NCI-H460 (cell line): ENCODE results near the genes MYD88, OXSR1, XYLB and TTC21A.

DNA sequence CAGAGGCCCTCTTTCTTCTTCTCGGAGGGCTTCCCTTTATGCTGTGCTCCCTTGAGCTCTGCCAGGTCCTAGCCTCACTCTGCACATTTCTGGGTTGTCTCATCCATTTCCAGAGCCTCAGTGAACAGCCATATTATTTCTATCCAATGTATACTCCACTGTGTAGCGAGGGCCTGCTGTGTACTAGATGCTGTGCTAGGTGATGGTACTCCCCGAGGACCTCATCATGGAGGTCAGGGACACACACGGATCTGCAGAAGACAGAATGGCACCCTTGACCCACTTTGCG, 18.3 kb downstream of the ACAA1 start:
RAMPAGE:
- cytosol, long total RNA = no peak
- long total RNA = no peak
- nucleus, long total RNA = no peak

GRCh38 chr3:38138532-38139609, at the start of gene MYD88:
Gene MYD88 (plus strand): TSS chr3:38138661.
RAMPAGE:
- cytosol, long total RNA = start-site peak on the plus strand at chr3:38138654-38138682, 24 and 42 reads in 2 replicates
- long total RNA = no peak
- nucleus, long total RNA = start-site peak on the plus strand at chr3:38138609-38138671, 37 and 14 reads in 2 replicates

GRCh38 chr3:38140470-38141006, 2.1 kb downstream of the MYD88 start:
RAMPAGE:
- cytosol, long total RNA = no peak
- long total RNA = no peak
- nucleus, long total RNA = no peak

RAMPAGE:
- cytosol, long total RNA = no peak
- long total RNA = no peak
- nucleus, long total RNA = no peak
Measured at GRCh38 chr3:38141007-38142431, 3.1 kb downstream of the MYD88 start.

DNA sequence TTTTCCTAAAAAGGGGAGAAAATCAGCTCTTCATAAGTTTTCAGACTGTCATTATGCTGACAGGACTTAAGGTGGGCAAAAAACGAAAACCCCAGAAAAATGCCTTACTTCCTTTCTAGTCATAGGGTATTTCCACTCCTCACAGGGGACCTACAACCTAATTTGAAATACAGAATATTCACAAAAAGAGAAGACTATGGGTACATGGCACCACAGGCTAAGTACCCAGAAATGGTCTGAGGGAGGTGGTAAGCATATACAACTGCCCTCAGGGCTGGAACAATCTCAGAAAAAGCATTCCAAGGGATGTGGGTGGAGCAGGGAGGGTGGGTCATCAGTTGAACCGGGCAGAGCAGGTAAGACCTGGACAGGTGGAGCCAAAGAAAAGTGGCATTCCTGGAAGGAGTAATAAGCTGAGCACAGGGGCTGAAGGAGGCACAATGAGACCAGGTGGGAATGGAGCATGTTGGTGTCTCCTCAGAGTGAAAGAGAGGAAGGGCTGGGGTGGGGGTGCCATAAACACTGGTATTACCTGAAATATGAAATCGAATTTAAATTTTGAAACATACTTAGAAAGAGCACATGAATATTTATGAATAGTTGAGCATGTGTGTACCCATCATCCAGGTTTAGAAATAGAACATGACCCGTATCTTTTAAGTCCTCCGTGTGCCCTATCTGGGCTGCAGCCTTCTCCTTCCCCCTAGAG, 10.5 kb upstream of the OXSR1 start:
RAMPAGE:
- cytosol, long total RNA = no peak
- long total RNA = no peak
- nucleus, long total RNA = no peak

DNA sequence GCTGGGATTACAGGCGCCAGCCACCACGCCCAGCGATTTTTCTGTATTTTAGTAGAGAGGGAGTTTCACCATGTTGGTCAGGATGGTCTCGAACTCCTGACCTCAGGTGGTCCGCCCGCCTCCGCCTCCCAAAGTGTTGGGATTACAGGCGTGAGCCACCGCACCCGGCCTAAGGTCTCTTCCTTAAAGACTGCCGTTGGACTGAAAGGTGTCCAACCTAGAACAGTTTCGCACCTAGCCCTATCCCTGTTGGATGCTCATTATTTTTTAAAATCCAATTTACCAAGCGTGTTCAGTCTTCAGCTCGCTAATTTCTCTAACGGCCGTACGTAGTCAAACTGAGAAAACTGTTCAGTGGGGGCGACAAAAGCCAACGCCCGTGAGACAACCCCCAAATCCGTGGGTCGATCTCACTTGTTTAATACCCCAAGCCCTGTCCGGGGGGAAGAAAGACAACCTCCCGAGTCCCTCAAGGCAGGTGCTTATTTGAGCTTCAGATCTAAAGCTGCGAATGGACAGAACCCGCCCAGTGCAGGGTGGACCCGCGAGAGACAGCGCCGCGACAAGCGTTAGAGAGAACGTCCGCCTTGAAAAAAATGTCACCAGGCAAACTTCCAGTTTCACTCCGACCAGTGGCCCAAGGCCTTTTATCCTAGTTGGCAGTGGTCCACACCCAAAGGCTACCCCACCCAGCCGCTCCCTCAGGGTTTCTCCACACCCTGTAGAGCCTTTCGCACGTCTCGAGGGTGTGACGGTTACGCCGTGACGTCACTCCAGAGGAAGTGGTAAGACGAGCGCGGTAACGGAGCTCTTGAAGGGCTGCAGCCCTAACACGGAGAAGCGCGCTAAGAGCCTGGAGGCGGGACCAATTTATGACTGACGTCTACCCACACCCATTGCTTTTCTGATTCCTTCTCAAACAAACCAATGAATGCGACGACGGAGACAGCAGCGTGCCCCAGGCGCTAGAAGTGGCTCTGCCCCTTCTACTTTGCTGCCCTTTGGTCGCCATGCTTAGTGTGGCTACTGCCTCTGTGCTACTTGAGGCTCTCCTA, 734 bp upstream of the OXSR1 start:
RAMPAGE:
- cytosol, long total RNA = no peak
- long total RNA = no peak
- nucleus, long total RNA = no peak

DNA sequence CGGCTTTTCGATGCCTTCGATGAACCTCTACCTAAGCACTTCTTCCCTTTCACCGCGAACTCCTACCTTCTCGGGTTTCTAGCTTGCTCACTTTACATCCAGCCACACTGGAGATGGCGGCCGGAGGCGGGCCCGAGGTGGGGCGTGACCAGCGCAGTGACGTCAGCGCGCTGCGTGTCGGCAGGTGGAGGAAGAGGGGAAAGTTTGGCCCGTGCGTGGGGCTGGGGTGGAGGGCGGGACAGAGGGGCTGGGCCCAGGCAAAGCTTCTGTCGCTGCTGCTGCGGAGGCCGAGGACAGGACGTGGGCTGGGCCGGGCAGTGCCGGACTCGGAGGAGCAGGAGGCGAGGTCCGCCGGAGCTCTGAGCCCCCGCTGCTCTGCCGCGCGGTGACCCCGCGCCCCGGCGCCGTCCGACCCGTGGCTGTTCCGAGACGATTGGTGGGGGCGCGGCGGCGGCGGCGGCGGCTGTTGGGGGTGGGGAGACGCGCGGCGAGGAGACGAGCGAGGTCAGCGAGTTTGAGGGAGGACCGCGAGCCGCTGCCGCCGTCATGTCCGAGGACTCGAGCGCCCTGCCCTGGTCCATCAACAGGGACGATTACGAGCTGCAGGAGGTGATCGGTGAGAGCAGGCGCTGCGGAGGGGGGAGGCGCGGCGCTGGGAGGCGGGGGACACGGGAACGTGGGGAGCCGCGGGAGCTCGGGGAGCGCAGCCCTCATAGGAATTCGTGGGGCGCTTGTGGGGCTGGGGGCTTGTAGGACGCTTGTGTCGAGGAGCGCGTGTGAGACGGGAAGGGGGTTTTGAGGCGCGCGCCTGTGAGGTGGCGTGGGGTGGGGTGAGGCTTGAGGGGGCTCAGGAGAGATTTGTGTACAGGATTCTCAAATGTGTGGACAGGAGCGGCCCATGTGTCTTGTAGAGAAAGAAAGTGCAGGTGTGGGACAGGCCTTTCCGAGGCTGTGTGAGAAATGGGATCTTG, at the start of gene OXSR1:
Gene OXSR1, plus strand, starts transcription at position 207 of the 971 bp plus-strand sequence.
RAMPAGE:
- cytosol, long total RNA = no peak
- long total RNA = no peak
- nucleus, long total RNA = start-site peak on the plus strand centred at position 488 of the sequence, 64 bp wide, 22 and 18 reads in 2 replicates

DNA sequence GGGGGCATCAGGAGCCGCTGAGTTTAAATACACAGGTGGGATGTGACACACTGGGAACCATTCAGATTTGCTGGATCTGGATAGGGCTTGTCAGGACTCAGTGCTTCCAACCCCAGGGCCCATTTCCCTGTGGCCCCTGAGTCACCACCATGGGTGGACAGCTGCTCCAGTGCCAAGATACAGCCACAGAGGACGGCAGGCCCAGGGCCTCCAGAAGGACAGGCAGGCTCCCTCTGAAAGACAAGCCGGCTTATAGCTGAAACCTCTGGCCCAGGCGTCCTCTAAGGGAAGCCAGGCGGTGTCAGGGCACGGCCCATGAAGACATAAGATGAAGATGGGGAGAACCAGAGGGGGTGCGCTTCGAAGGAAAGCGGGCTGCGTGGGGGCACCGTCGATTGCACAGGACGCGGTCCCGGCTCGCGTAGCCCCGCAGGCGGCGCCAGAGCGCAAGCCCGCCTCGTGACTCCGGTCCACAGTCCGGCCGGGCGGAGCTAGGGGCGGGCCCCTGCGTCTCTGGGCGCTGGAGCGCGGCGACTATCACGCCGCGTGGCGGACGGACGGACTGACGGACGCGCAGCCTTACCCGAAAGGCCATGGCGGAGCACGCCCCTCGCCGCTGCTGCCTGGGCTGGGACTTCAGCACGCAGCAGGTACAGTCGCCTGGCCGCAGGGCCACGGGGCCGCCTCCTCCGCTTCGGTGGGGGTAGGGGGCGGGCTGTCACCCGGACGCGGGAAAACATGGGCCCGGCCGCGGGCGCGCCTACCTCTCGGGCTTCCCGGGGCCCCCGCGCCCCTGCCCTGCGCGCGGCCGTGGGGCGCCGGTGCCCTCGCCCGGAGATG, at the start of gene XYLB:
Gene XYLB, plus strand, starts transcription at position 510 of the 840 bp plus-strand sequence.
RAMPAGE:
- cytosol, long total RNA = start-site peak on the plus strand centred at position 512 of the sequence, 37 bp wide, 51 and 25 reads in 2 replicates
- long total RNA = no peak
- nucleus, long total RNA = start-site peak on the plus strand centred at position 526 of the sequence, 102 bp wide, 143 and 54 reads in 2 replicates

DNA sequence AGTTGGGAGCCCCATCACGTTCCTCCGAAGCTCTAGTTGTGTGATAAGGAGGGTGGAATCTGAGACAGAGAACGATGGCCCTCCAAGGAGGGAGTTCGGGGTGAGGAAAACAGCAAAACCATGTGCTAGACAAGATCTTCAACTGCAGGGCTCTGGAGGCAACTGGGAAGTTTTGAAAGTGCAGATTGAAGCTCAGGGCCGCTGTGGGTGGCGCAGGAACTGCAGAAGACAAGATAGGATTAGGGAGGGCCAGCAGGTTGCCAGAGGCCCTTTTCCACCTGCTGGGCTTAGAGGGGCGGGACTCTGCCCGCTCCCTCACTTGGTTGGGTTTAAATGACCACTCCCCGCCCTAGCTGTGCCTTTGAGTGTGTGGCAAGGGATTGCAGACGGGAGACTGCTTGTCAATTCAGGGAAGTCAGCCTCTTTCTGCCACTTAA, 665 bp upstream of the ACVR2B start:
RAMPAGE:
- cytosol, long total RNA = no peak
- long total RNA = no peak
- nucleus, long total RNA = no peak

DNA sequence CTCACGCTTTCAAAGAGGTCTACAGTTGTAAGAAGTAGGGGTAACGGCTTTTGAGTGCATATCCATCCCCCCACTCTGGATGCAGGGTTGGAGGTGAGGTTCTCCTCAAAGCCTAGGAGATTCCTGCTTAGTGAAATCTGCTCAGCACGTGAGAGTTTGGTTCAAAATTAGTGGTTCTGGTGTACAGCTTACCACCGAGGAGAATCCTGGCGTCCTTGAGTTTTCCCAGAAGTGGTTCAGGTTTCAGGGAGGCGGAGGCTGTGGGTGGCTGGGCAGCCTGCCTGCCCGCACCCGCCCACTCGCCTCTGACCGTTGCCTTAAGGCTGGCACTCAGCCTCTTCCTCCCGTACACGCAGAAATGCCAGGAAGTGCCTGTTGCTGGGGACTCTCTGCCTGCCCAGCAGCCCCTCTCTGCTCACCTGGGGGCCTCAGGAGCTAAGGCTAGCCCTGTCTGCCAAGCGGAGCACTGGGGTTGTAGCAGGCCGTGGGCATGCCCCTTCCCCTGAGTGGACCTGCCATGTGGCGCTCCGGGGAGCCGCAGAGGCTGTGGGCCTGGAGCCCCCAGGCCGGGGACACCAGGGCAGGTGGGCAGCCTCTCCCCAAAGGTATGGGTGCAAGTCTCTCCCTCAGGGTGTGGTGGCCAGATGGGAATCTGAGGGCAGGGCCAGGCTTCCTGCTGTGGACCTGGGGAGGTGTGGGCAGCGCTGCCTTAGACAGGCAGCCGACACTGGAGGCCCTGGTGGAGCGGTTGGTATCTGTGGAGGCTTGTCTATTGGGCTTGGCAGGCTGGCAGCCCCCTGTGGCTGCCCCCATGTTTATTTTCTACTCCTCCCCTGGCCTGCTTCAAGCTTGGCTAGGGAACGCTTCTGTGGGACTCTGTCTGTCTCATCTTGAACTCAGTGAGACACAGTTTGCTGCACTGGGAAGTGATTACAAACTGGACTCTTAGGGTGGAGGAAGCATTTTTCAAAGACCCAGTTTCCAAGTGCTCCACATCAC, 5.7 kb downstream of the ACVR2B start:
RAMPAGE:
- cytosol, long total RNA = no peak
- long total RNA = no peak
- nucleus, long total RNA = no peak

DNA sequence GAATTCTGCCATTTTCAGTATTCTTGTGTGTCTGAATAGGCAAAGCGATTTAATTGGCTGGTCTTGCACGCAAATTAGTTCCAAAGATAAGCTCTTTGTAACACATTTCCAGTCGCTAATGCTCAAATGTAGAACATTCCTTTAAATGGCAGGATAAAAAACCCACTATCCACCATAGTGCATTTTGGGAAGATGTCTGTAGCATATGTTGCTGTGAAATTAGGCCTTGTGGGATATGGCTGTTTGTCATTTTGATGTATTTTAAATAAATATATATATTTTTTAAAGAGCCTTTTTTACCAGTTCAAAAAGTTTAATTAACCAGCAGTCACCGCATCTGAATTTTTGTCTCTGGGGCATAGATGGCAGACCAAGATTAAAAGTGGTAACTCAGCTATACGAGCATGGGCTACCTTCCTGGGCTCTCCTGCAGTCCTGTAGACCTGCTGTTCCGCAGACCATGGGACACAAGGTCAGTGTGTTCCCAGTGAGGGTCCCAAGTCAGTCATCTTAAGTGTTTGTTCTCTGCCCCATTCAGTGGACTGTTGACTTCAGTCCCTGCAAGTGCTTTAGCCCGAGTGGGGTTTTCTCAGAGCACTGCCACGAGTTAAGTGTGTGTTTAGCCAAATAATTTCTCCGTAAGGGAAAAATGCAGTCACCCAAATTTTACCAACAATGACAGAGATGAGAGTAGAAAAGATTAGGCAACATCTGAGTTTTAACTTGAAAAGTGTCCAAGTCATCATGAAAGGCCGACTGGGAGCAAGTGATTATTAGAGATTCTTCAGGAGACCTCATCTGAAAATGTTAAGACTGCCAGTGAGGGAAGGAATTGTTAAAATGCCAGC, 5.0 kb upstream of the EXOG start:
RAMPAGE:
- cytosol, long total RNA = no peak
- long total RNA = no peak
- nucleus, long total RNA = no peak

DNA sequence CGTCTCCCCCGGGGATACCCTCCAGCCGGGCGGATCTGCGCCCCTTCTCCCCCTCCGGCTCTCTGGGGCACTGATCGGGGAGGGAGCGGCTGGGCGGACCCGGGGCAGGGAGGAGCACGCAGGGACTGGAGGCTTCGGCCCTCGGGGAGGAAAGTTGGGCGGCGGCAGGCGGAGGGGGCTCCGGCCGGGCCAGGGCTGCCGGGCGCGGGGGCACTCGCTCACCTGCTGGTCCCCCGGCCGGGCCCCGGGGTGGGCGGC, 249 bp downstream of the SCN5A start:
RAMPAGE:
- cytosol, long total RNA = no peak
- long total RNA = no peak
- nucleus, long total RNA = no peak

DNA sequence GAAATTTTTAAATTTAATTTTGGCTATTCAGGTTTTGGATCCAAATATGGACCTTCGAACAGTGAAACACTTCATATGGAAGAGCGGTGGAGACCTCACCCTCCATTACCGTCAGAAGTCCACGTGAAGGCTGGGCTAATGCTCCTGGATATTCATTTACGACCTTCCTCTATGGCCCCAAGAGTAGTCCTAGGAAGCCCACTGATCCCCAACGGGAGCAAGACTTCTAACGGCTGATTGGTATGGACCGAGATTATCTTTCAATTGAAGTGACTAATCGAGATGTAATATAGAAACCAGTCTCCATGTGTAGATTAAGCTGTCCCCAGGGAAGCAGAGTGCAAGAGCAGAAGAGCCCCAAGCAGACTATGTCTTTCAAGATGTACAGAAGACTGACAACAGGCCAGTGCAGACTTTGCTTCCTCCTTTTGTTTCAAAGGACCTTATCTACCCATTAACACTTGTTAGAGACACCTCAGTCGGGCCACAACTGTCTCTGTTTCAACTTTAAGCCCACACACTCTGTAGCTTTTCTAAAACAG, 12.7 kb downstream of the GORASP1 start:
RAMPAGE:
- cytosol, long total RNA = no peak
- long total RNA = no peak
- nucleus, long total RNA = no peak

DNA sequence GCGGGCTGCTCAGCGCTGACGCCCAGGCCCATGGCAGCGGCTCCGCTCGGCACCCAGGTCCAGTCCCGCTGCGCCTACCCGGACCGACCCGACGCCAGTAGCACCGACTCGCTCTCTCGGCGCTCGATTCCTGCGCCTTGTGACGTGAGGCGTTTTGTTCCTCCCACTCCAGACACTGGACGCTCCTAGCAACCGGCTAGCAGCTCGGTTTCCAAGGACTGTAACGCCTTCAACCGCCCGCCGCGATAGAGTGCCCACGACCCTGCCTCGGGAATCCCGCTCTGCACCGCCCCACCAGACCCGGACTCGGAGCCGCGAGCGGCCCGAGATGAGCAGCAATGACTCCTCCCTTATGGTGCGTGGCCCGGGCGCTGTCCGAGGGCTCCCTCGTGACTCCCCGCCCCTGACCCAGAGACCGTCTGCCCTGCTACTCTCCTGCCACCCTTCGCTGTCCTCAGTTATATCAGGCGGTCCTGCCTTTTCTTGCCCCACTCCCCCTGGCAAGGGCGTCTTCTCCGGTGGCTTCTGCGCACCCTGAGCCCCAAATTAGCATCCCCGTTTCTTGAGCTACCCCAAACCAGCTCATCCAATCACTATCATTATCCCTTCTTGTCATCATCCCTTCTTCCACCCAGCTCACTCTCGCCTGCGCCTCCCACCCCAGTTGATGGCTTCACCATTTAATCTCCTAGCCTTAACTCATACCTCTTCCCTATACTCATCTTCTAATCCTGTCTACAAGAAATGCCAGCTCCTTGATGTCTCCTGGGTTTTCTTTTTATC, at the start of gene TTC21A:
Gene TTC21A, plus strand, starts transcription at position 171 of the 783 bp plus-strand sequence.
RAMPAGE:
- cytosol, long total RNA = no peak
- long total RNA = no peak
- nucleus, long total RNA = no peak

DNA sequence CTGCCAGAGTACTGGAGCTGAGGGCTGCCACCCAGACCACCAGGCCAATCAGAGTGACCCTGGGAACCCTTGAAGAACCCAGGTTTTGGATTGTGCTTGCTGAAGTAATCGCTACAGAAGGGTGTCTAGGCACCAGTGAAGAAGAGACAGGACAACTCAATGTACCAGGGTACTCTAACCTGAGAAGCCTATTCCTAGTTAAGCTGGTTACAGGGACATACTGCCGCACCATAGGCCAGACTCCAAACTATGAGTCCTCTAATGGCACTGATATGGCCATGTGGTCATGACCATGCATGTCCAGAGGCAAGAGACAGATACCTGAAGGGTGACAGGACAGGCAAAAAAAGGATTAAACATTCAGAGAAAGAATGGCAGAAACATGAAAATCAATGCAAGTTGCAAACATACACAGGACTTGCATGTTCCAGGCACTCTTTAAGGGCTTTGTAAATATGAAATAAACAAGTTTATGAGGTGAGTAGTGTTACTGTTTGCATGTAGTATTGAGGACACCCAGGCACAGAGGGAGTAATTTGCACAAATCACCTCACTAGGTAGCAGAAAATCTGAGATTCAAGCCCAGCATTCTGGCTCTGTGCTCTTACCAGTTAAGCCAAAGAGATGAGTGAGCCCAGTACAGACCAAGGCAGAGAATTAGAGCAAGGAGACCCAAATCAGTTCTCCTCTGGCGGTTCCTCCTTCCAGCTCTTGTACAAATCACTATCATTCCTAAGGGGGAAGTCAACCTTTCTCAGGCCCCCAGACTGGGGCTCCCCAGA, 12.7 kb downstream of the CSRNP1 start:
RAMPAGE:
- cytosol, long total RNA = no peak
- long total RNA = no peak
- nucleus, long total RNA = no peak

RAMPAGE:
- cytosol, long total RNA = no peak
- long total RNA = no peak
- nucleus, long total RNA = no peak
Measured at GRCh38 chr3:39142656-39143145, 10.7 kb downstream of the CSRNP1 start.

RAMPAGE:
- cytosol, long total RNA = no peak
- long total RNA = no peak
- nucleus, long total RNA = no peak
Measured at GRCh38 chr3:39149408-39150094, 3.8 kb downstream of the CSRNP1 start.

GRCh38 chr3:39185218-39185709, 7.1 kb downstream of the XIRP1 start:
RAMPAGE:
- cytosol, long total RNA = no peak
- long total RNA = no peak
- nucleus, long total RNA = no peak

RAMPAGE:
- cytosol, long total RNA = no peak
- long total RNA = no peak
- nucleus, long total RNA = no peak
Measured at GRCh38 chr3:39260779-39261516, 18.9 kb downstream of the CX3CR1 start.

DNA sequence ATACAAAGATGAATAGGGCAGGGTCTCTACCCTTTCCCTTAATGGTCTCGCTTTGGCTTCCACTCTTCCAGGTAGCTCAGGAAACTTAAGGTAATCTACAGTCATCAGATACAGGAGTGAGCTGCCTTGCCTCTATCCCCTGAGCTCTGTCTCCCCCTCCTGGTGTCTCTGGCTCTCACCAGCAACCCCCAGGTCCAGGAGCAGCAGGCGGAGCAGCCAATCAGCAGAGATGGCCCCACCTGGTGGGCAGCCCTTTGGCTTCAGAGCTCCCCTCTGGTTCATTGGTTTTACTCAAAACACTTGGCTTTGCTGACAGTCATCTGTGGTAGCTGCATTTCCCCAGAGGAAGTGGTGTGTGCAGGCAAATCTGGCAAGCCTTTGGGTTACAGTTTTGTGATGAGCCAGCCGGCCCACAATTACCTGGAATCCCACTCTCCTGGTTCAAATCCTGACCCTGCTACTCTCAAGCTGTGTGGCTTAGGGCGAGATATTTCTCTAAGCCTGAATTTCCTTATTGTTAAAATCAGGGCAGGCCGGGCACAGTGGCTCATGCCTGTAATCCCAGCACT, 8.6 kb upstream of the CX3CR1 start:
RAMPAGE:
- cytosol, long total RNA = no peak
- long total RNA = no peak
- nucleus, long total RNA = no peak